Bronchial lymph node (tissue), 1 donor: Measurements from ENCODE around the genes TEAD1 and COPB1.

GRCh38 chr11:12279973-12281151 is 97.0 kb upstream of the PARVA start:
- PRO-cap, result no peak

- PRO-cap, result unidirectional peak, minus-strand start at chr11:12398067
These were observed 20.3 kb downstream of the PARVA start for GRCh38 chr11:12397616-12398144.

DNA sequence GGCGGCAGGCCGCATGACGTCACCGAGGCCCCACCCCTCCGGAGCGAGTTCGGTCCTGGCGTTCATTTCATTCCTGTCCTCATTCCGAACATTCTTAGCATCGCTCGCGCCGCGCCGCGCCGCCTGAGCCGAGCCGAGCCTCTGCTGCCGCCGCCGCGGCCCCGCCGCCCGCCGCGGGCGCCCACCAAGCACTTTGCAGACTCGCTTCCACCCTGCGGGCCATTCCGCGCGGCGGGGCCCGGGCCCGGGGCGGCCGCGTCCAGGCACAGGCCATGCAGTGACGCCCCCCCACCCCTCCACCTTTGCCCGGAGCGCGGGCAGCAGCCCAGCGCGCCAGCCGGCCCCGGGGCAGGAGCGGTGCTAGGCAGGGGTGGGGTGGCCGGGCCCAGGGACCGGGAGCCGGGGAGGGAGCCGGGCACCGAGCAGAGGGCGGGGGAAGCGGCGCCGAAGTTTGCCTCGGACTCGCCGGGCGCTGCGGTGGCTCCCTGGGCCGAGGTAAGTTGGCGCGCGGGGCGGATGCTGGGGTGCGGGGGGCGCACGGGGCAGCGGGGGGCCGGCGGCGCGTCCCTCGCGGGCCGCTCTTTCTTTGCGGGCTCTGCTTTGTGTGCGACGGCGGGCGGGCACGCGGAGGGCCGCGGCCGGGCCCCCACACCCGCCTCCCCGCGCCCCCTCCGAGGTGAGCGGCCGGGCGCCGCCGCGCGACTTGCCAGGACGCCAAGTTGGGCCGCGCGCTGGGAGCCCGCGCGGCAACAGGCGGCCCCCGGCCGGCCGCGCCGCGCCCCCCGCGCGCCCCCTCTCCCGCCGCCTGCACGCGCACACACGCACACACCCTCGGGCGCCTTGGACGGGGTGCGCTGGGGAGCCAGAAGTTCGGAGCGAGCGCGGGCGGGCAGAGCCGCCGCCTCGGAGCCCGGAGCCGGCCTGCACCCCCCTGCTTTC is at the start of gene TEAD1:
Gene TEAD1 (plus strand): TSS at position 82 of the 939 bp plus-strand sequence.
- PRO-cap, result bidirectional peak, plus-strand start at position 82 of the sequence, minus-strand start outside the sequence; unidirectional peak, plus-strand start at position 545 of the sequence; bidirectional peak, plus-strand start at position 867 of the sequence, minus-strand start at position 705 of the sequence

GRCh38 chr11:12684778-12685383 is 10.7 kb downstream of the TEAD1 start:
- PRO-cap, result no peak

DNA sequence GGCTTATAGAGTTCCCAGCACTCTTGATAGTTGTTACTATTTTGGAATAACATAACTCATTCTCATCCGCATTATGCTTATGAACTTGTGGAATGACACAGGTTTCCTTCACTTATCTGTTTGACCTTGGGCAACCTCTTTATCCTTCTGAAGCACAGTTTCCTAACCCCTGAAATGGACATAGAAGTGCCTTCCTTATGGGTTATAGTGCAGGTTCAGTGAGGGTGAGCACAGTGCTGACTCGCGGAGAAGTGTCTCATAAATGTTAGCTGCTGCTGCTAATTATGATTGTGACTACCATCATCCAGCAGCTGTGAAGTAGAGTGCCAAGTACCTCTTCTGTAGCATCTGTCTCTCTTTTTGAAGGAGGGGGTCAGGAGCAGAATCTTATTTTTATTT is 15.1 kb downstream of the TEAD1 start:
- PRO-cap, result no peak

DNA sequence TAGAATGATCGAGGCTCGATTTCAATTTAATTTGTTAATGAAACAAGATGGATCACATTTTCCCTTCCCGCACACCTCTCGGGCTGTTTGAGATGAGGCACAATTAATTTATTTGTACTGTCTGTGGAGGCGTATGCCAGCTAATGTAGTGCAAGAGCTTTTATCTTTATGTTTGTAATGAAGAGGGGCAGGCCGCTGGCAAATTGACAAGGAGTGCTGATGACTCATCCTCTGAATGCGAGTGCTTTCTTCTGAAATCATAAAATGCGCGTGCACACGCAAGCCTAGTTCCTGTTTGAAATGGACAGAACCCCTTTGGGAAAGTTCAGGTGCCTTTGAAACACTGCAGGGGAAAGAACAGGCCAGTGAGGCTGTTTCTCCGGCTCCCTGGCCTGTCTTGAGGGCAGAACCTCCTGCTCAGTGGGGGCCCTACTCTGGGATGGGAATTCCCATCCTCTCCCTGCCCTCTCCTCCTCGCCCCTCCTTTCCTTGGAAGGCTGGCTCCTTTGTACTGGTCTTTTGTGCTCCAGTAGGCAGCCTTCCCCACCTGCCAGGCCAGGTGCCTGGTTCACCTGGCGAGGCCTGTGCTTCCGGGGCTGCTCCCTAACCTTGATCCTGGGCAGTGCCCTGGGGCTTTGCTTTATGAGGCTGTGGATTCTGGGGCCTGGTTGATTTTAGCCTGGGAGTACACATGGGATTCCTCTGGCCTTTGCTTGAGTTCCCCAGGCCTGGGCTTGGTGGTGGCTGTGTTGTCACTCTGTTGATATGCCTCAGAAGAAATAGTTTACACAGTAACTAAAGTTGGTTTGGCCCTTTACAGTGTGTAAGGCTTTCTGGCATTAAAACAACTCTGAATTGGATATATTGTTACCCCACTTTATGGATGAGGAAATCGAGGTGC is 50.3 kb downstream of the TEAD1 start:
- PRO-cap, result unidirectional peak, plus-strand start at position 328 of the sequence

GRCh38 chr11:12764111-12765106 is 90.2 kb downstream of the TEAD1 start:
- PRO-cap, result no peak

GRCh38 chr11:12770833-12771765 is 96.9 kb downstream of the TEAD1 start:
- PRO-cap, result no peak

GRCh38 chr11:12773351-12773875 is 99.2 kb downstream of the TEAD1 start:
- PRO-cap, result no peak

GRCh38 chr11:12785719-12786724 is 111.8 kb downstream of the TEAD1 start:
- PRO-cap, result no peak

DNA sequence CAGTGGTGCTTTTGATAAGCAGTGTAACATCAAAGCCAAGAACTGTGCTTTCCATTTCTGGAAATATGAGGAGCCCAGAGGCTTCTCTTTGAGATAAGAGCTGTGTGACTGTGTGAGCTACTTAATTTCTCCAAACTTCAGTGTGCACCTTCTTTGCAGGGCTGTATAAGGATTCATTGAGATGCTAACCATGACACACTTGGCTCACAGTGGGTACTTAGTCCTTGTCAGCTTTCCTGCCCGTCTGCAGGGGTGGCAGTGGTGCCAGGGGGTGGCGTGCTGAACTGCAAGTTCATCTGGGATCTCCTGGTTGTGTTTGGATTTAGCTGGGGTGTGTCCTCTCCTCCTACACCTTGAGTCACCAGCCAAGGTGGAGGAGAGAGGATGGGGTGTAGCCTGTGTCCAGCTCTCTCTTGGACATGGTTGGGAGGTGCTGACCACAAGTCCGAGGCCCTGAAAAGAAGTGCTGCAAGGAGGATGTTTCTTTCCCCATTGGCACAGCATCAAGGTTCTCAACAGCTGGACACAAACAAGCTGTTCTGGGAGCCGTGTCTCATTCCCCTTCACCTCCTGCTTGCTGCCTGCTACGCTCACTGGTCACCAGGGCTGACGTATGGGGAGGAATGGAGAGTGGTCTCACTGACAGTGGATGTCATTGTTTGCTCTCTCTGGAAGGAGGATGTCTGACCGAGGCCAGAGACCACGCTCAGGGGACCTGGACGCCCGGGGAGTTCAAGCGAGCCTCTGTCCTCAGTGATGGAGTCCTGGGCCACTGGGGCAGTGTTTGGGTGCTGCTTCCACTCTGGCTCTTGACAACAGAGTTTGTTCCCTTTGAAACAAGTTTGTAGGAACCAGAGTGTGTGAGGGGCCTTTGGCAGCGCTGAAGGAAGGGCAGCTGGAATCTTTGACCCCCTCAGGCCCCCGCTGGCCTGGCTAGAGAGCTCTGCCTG is 139.6 kb downstream of the TEAD1 start:
- PRO-cap, result no peak

DNA sequence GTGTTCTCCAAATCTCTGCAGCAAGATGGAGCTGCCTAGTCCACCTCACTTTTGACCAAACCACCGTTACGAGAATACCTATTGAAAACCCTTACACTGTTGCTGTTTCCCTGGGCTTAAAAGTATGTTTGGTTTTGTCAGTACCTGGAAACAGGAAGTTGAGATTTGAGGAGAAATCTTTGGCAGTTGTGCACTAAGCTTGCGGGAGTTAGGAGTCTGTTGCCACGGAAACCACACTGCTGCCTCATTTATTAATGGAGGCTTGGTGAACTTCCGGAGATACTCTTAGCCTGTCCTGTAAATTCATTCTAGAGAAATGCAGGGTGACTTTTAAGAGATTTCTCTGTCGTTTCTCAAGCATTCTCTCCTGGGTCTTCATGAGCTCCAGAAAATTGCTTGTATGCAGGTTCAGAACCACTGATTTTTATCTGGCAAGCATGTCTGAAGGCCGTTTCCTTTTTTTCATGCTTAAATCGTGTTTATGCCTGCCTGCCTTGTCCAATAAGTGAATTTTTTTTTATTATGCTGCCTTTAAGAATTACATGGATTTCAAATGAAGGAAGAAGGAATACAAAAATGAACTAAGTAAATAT is 166.8 kb upstream of the RASSF10 start:
- PRO-cap, result no peak

GRCh38 chr11:12853584-12854362 is 155.3 kb upstream of the RASSF10 start:
- PRO-cap, result no peak

- PRO-cap, result no peak
These were observed 33.1 kb downstream of the BMAL1 start for GRCh38 chr11:13310460-13311339.

DNA sequence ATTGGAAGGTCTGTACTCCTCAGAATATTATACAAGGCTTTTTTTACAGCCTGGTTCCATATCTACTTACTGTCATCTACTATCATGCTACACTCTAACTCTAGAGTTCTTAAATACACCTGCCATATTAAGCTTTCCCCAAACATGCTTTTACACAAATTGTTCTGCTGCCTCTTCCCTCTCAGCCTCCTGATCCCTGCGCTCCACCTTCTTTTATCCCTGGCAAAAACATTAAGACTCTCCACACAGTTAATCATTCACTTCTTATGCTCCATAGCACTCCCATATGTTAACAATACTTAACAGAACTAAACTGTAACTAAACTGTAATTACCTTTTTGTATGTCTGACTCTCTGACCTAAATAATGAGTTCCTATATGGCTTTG is 71.9 kb downstream of the BTBD10 start:
- PRO-cap, result no peak

- PRO-cap, result unidirectional peak, plus-strand start at chr11:13440436
These were observed 22.8 kb downstream of the BTBD10 start for GRCh38 chr11:13439902-13440968.

GRCh38 chr11:13460219-13460684 is 2.8 kb downstream of the BTBD10 start:
- PRO-cap, result no peak

DNA sequence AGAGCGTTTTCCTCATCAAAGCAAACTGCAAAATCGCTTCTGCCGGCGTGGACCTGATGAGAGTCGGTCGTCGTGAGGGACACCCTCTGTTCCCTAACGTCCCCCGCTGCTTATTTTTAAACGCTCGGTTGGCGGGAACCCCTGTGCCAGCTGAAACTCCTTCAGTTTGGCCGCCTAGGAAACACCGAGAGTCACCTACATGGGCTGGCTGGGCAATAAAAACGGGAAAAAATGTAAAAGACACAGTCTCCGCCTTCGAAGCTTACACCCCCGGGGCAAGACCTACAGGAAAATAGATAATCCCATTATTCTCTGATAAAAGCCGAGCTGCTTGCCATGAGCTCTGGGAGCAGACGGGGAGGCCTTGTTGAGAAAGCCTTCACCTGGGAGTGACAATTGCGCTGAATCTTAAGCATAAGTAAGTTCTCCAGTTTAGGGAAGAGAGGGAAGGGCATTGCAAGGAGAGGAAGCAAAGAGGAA is 628 bp upstream of the BTBD10 start:
- PRO-cap, result no peak

GRCh38 chr11:14336762-14337764 is 21.9 kb downstream of the RRAS2 start:
- PRO-cap, result no peak

DNA sequence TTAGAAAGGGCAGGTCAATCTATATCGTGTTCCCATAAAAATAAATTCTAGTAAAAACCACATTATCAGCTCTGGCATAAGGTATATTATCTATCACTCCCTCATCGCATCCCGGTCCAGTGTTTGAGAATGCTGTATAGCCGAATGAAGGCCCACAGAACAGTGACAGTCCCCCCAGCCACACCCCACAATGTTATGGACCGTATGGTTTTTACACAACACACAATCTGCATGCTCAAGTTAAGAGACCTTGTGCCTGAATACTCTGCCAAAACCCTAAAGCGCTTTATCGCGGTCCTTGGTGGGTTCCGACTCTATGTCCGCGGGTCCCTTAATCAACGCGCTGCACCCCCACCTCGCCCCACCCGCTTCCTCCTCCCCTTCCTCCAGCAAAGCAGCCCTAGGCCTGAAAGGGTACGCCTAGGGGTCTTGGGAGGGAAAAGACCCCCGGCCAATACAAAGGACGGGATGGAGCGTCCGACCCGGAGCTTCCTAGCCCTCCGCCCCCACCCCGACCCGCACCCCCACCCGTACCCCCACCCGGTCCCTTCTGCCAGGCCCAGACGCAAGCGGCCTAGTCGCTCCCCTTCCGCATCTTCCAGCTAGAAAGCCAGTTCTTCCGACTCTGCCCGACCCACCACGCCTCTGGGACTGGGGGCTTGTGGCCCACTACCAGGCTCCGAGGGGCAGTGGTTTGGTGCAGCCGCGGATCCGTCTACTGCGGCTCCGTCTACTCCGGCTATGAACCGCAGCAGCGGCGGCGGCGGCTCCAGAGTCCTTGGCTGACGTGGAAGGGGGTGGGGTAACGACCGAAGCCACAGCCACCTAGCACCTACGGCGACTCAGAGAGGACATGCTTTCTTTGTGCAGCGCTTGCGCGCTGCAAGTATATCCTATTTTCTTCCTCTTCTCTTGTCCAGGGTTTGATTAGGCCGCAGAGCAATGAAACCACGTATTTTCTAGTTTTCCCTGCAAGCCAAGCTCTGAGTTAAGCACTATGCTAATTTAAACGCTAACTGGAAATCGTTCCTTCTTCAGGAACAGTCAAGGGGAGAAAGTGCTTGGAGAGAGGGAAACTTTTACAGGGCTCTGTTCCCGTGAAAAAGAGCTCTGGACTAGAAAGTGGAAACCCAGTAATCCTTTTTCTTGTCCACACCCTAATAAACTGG is at the start of gene COPB1:
Gene COPB1 (minus strand): TSS at position 743 of the 1,169 bp plus-strand sequence.
- PRO-cap, result bidirectional peak, plus-strand start at position 915 of the sequence, minus-strand start at position 787 of the sequence